Fibroblast of the aortic adventitia (primary cell): ENCODE measurements around a stretch of chr19.

- CAGE, long polyA plus RNA = no peak
These were observed 30.8 kb downstream of the KLF2 start for GRCh38 chr19:16355114-16356157.

GRCh38 chr19:16400915-16401685 is 70.7 kb downstream of the EPS15L1 start:
- CAGE, long polyA plus RNA = no peak

- CAGE, long polyA plus RNA = no peak
These were observed 68.3 kb downstream of the EPS15L1 start for GRCh38 chr19:16403232-16404093.

- CAGE, long polyA plus RNA = no peak
These were observed 67.3 kb downstream of the EPS15L1 start for GRCh38 chr19:16404333-16405041.

DNA sequence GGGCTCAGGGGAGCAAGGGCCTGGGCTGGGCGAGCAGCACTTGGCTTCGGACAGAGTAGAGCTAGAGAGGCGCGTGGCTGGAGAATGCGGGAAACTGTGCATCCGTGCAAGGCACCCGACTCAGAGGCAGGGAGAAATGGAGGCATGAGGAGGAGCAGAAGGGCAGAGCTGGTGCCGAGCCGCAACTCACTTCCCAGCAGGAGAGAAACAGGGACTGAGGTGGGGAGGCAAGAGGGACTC is 10.8 kb downstream of the CHERP start:
- CAGE, long polyA plus RNA = no peak

DNA sequence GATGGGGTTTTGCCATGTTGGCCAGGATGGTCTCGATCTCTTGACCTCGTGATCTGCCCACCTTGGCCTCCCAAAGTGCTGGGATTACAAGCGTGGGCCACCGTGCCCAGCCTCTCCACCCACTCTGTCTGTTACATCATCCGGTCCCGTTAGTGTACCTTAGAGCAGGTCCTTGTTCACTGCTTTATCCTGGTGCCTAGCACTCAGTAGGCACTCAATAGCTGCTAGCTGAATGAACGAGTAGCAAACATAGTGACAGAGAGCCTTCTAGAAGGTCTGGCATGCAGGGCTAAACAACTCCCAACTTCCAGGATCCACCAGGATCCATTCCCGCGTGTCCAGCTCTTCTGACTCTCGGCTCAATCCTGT is 3.0 kb downstream of the SLC35E1 start:
- CAGE, long polyA plus RNA = no peak

- CAGE, long polyA plus RNA = no peak
These were observed 14.3 kb upstream of the SLC35E1 start for GRCh38 chr19:16586593-16586921.

GRCh38 chr19:17079080-17079545 is 3.5 kb downstream of the MYO9B start:
- CAGE, long polyA plus RNA = no peak

GRCh38 chr19:17081870-17082664 is 6.5 kb downstream of the MYO9B start:
- CAGE, long polyA plus RNA = no peak

DNA sequence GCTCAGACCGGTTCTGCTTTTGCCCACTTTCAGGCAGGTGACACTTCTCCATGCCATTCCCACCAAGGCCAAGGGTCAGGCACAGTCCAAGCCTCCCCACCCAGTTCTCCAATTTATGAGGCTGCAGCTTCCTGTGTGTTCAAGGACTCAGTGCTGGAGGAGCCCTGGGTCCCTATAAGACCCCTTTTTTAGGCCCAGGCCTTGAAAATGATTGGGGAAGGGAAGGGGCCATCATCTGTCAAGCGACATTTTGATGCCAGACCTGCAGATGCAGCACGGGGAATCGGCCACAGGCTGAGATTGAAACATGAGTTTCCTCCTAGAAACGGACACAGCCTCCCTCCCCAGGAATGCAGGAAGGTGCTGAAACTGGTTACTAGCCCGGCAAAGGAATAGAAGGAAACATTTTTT is 65.5 kb upstream of the USE1 start:
- CAGE, long polyA plus RNA = no peak

GRCh38 chr19:17200087-17201142 is 14.7 kb upstream of the USE1 start:
- CAGE, long polyA plus RNA = no peak

GRCh38 chr19:17244682-17244988 is 1.1 kb downstream of the NR2F6 start:
- CAGE, long polyA plus RNA = no peak

DNA sequence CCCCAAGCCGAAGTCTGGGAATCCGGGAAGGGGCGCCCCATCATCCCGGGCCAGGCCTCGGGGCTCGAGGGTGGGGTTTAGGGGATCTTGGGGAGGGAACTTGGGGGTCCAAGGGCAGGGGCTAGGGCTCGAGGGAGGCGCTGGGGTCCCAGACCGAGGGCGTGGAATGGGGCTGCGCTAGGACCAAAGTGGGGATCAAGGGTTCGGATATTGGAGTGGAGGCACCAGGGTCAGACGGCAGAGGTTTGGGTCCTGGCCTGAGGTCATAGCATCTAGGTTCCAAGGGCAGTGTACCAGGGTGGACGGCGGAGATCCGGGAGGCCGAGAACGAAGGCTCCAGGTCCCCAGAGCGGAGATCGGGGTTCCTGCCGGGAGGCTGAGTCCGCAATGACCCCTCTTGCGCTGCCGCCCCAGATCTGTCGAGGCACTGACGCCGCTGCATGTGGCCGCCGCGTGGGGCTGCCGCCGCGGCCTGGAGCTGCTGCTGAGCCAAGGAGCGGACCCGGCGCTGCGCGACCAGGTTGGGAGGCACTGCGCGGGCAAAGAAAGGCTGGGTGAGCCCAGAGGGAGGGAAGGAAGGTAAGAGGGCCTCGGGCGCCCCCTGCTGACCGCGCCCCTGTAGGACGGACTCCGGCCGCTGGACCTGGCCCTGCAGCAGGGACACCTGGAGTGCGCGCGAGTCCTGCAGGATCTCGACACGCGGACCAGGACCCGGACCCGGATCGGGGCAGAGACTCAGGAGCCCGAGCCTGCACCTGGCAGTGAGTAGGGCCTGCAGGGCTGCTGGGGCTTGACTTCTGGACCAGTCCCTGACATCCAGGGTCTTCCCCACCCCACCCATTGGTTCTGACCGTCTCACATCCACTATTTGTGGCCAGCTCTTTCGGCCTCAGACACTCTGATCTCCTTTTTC is 797 bp downstream of the ANKLE1 start:
- CAGE, long polyA plus RNA = no peak

- CAGE, long polyA plus RNA = no peak
These were observed 877 bp downstream of the ABHD8 start for GRCh38 chr19:17302155-17302940.

DNA sequence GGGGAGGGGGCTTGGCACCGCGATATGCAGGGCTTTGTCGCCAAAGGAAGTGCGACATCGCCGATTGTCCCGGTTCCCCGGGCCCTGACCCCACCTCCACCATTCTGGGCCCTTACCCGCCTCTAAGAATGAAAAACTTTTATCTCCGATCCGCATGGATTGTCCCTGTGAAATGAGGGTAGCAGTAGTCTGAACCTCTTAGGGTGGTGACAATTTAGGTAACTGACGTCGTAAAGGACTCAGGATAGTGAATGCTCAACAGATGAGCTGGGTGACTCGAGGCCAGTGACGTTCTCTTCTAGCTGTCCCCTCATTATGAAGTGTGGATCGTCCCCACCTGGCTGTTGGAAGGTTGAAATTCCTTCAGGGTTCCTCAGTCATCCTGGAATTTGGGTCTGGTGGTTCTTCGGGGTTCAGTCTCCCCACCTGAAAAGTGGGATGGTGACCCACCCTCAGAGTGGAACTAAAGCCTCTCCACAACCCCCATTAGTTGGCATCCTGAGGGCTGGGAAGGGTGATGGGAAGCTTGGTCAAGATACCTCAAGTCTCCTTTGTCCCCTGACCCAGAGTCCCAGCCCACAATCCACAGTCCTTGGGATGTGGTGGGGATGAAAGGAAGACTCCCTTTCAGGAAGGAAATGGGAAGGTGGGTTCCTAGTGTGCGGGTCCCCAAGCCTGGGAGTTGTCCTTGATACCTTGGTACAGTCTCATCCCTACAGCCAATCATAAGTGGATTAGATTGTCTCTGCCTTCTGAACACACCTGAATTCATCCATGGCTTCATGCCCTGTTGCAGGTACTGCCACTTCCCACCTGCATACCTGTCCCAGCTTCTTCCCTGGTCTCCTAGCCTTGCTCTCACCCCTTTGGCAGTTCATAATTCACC is 931 bp downstream of the DDA1 start:
- CAGE, long polyA plus RNA = no peak

- CAGE, long polyA plus RNA = no peak
These were observed 1.0 kb downstream of the ANO8 start for GRCh38 chr19:17333485-17334208.

GRCh38 chr19:17334209-17334339 is 581 bp downstream of the ANO8 start:
- CAGE, long polyA plus RNA = no peak

DNA sequence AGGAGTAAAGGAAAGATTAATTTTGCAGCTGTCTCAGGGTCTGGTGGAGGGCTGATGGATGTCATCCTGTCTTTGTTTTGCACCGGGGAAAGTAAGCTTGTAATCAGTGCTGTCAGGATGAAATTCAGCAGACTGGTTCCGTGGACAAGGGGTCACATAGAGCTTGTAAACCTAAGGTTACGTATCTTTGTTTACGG is 7.2 kb upstream of the MVB12A start:
- CAGE, long polyA plus RNA = no peak

DNA sequence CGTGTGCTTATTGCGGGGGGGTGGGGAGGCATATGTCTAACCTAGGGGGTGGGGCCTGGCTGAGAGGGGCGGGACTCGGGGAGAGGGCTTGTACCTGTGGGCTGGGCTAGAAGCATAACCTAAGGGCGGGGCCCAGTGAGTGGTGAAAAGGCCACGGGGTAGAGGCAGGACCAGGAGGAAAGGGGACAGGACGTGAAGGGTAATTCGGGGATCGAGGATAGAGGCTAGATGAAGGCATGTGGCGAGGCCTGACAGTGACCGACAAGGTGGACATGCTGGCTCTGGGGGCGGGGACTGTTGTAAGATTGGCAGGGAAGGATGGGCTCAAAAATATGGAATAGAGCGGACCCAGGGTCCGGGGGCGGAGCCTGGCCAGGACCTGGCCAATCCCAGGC is 438 bp upstream of the SLC27A1 start:
- CAGE, long polyA plus RNA = no peak

- CAGE, long polyA plus RNA = no peak
These were observed 6.2 kb downstream of the PGLS start for GRCh38 chr19:17517460-17518186.